ENCODE measurements around a stretch of chr5.

- PRO-cap, result no peak
These were observed 51.2 kb downstream of the CPLANE1 start for GRCh38 chr5:37197923-37198499.

- PRO-cap, result no peak
These were observed 21.8 kb downstream of the CPLANE1 start for GRCh38 chr5:37227196-37227858.

DNA sequence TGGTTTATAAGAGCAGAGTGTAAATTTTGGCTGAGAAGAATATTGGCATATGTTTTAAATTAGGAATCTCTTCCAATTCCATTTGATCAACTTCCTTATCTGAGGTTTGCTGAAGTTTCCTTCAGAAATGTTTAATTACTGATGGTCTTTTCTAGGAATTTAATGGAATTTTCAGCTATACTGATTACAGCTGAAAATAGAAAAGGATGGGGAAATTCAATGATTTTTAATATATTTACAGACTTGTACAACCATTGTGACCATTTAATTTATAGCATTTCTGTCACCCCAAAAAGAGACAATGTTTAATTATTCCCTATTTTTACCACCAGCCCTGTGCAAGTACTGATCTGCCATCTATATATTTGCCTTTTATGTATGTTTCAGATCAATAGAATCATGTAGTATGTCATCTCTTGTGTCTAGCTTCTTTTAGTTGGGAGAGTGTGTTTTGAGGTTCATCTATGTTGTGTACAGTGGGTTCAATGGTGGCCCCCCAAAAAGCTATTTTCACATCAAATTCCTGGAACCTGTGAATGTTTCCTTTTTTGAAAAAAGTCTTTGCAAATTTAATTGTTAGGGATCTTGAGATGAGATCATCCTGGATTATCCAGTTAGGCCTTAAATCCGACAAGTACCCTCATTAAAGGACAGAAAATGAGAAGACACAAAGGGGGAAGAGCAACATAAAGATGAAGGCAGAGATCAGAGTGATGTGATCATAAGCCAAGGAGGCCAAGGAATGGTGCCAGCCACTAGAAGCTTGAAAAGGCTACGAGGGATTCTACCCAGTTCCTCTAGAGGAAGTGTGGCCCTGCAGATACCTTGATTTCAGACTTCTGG is 211.1 kb downstream of the WDR70 start:
- PRO-cap, result no peak

DNA sequence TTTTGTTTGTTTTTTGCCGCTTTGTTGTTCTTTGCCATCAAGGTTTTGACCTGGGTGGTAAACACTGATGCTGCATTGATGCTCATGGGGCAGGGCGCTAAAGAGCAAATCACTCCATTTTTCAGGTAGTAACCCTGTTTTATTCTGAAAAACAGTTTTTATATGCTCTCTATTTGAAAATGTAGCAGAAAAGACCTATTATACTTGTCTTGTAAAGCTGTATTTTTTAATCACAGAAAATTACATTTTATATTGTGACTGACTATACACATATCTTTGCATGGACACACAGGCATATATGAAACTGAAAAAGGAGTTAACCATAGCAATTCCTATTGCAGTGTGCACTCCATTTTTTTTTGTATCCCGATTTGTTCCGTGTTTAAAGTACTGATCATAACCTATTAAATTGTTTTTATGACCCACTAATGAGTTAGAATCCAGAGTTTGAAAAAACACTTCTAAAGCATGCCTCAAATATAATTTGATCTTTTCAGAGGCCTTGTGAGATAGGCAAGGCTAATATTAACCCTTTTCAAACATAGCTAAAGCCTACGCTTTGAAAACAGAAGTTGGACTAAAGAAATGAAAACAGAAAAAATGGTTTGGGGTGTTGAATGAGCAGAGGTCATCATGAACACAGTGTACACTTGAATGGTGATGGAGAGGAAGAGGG is 219.4 kb downstream of the GDNF start:
- PRO-cap, result no peak

DNA sequence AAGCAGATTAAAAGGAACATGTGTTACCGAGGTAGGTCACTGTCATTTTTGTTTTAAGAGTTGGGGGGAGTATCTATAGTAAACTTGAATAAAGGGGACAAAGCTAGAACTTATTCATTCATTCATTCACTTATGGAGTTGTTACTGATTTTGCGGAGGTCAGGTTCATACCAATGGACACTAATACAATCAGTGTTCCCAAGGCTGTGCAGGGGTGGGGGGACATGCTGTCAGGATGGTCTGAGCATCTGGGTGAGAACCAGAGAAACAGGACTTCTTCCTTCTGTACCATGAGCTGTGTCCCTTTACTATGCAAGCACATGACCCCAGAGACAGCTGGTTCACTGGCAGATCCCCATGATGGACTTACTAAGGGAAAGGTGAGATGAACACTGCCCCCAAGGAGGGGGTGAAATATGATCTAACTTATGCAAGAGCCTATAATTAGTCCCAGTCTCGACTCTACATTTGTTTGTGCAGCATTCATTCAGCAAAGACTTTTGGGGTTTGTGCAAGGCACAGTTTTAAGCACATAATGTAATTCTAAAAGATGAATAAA is 91.5 kb downstream of the LIFR start:
- PRO-cap, result no peak

DNA sequence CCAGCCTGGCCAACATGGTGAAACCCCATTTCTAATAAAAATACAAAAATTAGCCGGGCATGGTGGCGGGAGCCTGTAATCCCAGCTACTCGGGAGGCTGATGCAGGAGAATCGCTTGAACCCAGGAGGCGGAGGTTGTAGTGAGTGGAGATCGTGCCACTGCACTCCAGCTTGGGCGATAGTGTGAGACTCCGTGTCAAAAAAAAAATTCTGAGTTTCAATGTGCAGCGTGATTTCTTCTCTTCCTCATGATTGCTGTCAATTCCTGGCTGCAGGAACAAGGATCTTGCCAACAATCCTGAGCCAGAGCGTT is 38.5 kb upstream of the OSMR start:
- PRO-cap, result no peak

GRCh38 chr5:38807674-38808108 is 38.1 kb upstream of the OSMR start:
- PRO-cap, result no peak

DNA sequence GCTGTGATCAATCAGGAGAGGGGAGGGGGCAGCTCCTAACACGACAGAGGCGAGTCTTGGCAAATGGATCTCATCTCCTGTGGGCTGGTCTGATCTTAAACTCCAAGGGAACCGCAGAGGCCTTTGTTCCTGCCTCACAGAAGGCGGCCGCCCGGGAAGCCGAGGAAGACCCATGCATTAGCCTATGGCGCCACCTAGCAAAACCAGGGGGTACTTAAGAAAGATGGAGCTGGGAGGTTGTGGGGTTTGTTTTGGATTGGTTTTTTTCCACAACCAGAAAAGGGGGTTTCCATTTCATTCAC is 36.1 kb upstream of the OSMR start:
- PRO-cap, result no peak

- PRO-cap, result no peak
These were observed 20.3 kb upstream of the OSMR start for GRCh38 chr5:38825533-38825839.

DNA sequence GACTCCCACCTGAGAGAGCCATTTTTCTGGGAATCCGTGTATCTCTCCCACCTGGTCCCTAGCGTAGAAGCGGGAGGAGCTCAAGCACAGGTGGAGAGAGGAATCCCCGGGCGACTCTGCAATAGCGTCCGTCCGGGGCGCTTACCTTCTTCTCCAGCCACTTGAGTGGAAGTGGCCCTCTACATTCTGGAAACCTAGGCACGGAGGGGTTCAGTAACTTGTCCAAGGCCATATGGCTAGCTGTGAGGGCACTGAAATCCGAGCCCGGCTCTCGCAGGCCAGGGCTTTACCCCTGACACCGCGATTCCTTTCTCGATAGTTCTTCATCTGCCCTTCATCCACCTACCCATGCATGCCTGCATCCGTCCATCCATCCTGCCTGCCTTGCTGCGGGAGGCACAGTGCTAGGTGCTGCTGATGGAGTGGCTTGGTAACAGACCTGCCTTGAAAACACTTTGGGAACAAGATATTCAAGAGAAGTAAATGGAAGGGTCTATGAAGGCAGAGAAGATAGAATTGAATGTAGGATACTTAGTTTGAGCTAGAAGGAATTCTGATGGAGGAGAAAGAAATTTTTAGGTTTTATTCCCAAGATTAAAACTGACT is 897 bp downstream of the OSMR start:
- PRO-cap, result no peak

GRCh38 chr5:38881479-38881827 is 35.6 kb downstream of the OSMR start:
- PRO-cap, result no peak

- PRO-cap, result no peak
These were observed 6.1 kb downstream of the RICTOR start for GRCh38 chr5:39067877-39068808.

- PRO-cap, result no peak
These were observed 28.7 kb downstream of the FYB1 start for GRCh38 chr5:39190636-39191104.

GRCh38 chr5:39191105-39191688 is 28.2 kb downstream of the FYB1 start:
- PRO-cap, result no peak

- PRO-cap, result no peak
These were observed 10.9 kb downstream of the FYB1 start for GRCh38 chr5:39208346-39208880.

- PRO-cap, result no peak
These were observed 54.9 kb upstream of the FYB1 start for GRCh38 chr5:39274307-39274641.

DNA sequence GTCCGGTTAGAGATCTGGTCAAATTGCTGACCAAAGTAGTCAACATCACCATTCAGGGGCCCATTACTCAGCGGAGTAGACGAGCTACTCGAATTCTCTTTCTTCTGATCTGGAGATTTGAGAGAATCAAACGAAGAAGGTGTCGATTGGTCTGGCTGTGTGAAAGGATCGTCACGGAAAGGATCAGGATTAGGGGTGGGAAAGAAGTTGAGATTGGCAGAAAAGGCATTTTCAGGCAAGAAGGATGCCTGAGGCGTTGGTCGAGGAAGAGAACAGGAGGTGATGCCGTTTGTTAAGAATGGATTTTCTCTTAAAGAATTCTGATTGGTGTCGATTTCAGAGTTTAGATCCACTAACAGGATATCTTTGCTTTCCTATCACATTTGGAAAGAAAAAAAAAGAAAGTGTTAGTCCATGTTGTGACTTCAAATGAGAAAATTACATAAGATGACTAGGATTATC is 18.6 kb upstream of the C9 start:
- PRO-cap, result no peak

DNA sequence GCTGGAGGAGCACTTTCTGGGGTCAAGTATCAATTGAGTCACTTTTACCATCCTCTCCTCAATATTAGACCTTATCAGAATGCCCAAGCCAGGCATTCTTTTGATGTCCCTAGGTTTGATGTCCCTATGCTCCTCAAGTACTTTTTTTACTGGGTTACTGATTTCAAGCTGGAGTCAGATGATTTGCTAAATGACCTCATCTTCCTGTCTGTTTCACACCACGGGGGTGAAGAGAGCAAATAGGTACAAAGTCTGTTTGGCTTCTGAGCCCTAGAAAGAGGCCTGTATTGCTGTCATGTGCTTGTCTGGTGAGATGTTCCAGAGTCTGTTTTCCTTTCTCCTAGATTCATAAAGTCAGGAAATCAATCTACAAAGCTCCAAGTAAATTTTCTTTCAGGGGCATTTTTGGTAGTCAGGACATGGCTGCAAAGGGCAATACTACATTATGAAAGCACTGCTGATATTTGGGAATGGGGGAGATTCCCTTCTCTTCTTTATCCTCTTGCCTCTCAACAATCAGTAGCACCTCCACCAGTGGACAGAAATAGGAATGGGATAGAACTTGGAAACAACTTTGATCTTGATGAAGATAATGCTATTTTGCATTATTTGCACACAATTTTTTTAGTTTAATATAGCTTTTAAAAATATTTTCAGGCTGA is 12.8 kb upstream of the DAB2 start:
- PRO-cap, result no peak

GRCh38 chr5:40584223-40584600 is 95.5 kb upstream of the PTGER4 start:
- PRO-cap, result no peak

- PRO-cap, result unidirectional peak, plus-strand start at chr5:40796715
These were observed 1.6 kb downstream of the PRKAA1 start for GRCh38 chr5:40796196-40797293.